ENCODE results near the genes CCDC115 and CFC1.

- RRBS, result no CpG with 5 or more reads among the region's 24 CpGs
Observed at GRCh38 chr2:127641862-127642511, 4.0 kb upstream of the GPR17 start.

- RRBS, result no CpG with 5 or more reads among the region's 27 CpGs
Observed at GRCh38 chr2:127656966-127657795, 11.2 kb downstream of the GPR17 start.

GRCh38 chr2:127676049-127676360, 675 bp upstream of the LIMS2 start:
- RRBS, result no CpG with 5 or more reads among the region's 7 CpGs

GRCh38 chr2:127809989-127810522, 915 bp downstream of the WDR33 start:
- RRBS, result no CpG with 5 or more reads among the region's 8 CpGs

- RRBS, result no CpG with 5 or more reads among the region's 10 CpGs
Observed at GRCh38 chr2:127847606-127848396, 10.2 kb downstream of the POLR2D start.

- RRBS, result no CpG with 5 or more reads among the region's 29 CpGs
Observed at GRCh38 chr2:127859095-127859704, 1.2 kb upstream of the POLR2D start.

DNA sequence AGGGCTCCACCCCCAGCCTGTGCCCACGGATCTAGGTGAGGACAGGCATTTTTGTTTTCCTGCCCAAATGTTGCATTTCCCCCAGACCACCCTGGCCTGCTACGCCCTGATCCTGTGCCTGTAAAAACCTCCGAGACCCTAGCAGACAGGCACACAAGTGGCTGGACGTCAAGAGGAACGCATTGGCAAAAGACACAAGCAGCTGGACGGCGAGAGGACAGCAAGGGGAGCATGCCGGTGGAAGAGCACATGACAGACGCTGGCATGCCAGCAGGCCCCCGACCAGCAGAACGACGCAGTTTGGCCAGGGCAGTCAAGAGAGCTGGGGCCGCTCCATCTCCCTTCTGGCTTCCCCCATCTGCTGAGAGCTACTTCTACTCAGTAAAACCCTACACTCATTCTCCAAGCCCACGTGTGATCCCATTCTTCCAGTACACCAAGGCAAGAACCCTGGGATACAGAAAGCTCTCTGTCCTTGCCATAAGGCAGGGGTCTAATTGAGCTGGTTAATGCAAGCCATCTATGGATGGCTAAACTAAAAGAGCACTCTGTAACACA, 42.1 kb downstream of the SAP130 start:
- RRBS, result no CpG with 5 or more reads among the region's 14 CpGs

- RRBS, result no CpG with 5 or more reads among the region's 22 CpGs
Observed at GRCh38 chr2:128091476-128092255, 666 bp downstream of the UGGT1 start.

GRCh38 chr2:128146797-128146996, 55.7 kb downstream of the UGGT1 start:
- RRBS, result no CpG with 5 or more reads among the region's 2 CpGs

DNA sequence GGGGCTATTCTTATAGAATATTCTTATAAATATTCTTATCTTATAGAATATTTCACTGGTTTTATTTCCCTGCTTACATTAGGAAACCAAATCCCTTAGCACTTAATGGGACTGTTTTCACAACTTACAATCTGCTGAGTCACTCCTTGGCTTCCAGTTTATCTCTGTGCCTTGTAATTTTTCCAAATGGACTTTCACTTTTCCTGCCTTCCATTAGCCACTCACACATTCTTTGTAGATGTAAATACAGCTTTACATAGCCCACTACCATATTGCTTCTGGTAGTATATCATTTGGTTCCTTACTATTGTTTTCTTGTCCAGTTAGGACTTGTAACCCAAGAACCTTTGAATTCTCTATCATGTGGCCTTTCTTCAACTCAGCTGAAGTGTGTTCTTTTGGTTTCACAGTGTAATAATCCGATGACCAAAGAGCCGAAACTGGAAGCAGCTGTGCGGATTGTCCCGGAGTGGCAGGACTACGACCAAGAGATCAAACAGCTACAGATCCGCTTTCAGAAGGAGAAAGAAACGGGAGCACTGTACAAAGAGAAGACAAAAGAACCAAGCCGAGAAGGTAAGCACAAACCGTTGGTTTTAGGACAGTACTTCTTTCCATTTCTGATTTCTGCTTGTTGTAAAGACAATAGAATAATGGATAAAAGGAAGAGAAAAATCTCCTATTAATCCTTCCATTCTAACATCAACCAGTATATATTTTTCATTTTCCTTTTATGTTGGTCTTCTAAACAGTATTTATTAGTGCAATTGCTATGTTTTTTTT, 96.2 kb downstream of the UGGT1 start:
- RRBS, result no CpG with 5 or more reads among the region's 9 CpGs

DNA sequence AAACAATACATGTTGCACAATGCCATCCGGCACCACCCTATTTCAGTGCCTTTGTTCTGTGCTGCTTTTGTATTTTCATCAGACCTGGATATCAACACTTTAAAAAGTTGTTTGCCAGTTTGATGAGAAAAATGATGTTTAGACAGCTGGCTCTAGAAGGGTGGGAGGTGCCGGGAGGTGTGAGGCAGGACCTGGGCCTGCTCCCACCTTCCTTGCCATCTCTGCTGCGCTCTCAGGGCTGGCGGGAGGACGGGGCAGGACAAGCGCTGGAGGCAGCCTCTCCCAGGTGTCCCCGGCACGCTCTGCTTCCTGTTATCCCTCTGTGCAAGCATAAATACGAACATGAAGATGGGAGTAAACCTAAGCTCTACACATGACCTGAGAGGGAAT, 103.7 kb downstream of the HS6ST1 start:
- RRBS, result no CpG with 5 or more reads among the region's 9 CpGs

DNA sequence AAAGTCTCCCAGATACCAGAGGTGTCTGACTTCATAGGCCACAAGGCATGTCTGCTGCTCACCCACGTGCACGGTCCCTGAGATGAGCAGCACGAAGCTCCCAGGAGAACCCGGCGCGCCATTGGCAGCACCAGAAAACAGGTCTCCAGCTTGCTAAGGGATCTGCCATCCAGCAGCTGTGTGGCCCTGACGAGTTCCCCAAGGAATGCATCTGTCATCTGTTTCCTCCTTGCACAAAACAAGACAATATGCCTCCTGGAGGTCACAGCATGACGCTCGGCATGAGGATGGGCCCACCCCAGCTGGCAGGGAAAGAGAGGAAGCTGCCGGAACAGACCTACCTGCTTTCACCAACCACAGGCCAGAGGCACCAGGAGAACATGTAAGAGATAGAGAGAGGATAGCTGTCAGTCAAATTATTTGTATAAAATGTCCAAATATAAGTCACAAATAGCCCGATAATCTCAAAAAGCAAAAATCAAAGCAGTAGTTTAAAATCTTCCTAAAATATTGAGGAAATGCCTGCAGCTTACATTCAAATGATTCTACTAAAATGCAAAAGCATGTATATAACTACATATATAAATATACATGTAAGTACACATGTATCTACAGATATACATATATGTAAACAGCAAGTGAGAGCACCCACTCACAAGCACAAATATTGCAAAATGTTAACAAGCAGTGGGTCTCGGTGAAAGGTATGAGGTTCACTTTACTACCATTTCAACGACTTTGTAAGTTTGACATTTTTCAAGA, 29.0 kb downstream of the HS6ST1 start:
- RRBS, result no CpG with 5 or more reads among the region's 13 CpGs

- RRBS, result no CpG with 5 or more reads among the region's 6 CpGs
Observed at GRCh38 chr2:128754132-128754532, 435.5 kb upstream of the HS6ST1 start.

DNA sequence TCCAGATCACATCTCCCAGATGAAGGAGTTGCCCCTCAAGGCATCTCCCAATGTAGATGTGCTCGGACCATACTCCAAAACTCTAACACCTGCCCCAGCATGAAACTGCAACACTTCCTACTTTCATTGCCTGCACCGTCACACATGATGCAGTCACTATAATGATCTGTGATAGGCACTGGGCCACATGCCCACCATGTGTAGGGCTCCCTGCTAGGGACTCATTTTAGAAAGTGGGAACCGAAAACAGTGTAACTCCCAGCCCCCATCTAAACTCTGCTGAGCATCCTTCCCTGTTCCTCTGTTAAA, 496.2 kb upstream of the RAB6C start:
- RRBS, result no CpG with 5 or more reads among the region's 3 CpGs

- RRBS, result no CpG with 5 or more reads among the region's 95 CpGs
Observed at GRCh38 chr2:130228771-130229527, 30.7 kb upstream of the TUBA3E start.

DNA sequence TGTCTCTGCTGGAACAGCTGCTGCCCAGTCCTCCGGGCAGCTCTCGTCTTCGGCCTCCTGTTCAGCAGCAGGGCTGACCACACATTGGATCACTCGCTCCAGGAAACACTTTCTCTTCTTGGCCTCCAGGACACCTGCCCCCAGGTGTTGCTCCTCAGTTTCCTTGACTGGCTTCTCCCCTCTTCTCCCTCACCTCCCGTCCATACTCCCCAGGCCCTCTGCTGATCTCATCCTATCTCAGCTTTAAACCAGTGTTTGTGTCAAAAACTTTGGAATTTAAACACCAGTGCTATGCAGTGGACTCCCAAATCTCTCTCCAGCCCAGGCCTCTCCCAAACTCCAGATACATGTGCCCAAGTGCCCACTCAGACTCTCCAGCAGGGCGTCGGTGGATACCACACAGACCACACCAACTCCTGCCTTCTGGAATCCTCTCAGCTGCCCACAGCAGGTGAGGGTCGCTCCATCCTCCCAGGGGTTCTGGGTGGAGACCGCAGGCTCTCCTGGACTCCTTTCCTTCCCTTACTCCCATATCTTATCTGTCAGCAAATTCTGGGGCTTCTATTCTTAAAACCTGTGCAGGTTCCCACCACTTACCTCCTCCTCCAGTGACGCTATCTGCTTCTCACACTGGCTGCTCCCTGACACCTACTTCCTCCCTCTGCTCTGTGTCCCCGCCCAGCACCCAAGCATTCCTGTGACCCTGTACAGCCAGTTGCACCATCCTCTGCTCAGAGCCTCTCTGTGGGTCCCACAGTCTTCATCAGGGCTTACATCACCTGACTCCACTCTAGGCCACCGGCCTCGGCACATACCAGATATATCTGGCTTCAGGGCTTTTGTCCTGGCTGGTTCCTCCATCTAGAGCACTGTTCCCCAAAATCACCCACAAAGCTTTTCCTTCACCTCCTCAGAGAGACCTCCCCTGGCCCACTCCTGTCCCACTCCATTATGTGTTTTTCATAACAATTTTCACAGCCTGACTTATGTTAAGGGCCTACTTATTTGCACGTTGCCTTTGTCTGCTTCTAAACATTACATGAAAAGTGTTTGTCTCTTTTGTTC, 2.0 kb downstream of the CCDC115 start:
- RRBS, result no CpG with 5 or more reads among the region's 14 CpGs

- RRBS, result no CpG with 5 or more reads among the region's 34 CpGs
Observed at GRCh38 chr2:130341902-130342513, at the start of gene CCDC115. Gene CCDC115 (minus strand): TSS chr2:130342164.

DNA sequence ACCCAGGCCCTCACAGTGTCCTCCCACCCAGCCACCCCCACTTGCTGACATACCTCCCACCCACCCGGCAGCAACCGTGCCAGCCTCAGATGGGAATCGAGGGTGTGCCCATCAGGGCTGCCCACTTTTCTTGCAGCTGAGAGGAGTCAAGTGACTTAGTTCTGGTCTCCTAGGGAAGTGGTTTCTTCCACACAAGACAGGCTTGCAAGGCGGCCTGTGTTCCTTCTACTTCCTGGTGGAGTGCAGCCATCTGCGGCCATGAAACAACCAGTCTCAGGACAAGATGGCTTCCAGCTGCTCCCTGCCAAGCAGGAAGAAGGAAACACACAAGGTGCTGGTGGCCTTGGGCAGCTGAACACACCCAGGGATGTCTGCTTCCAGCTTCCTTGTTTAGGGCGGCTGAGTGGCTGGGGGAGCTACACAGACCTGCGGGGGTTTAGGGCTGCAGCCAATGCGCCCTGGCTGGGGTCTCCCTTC, 34.6 kb downstream of the PTPN18 start:
- RRBS, result no CpG with 5 or more reads among the region's 8 CpGs

- RRBS, result no CpG with 5 or more reads among the region's 8 CpGs
Observed at GRCh38 chr2:130599410-130599894, at the start of gene CFC1. Gene CFC1 (minus strand): TSS chr2:130599575.

- RRBS, result 2% methylated on average over 22 of the region's 51 CpGs
Observed at GRCh38 chr2:130797924-130798391, 38.8 kb upstream of the ARHGEF4 start.